Esophagus squamous epithelium (tissue), 4 donors: ENCODE results near the gene FFAR4.

- PRO-cap = no peak
- RAMPAGE, long total RNA, 4 experiments = start-site peak on the minus strand in 1 of 4 experiments, at chr10:92192494-92192632 at its widest, 6 reads per replicate
Observed at GRCh38 chr10:92192169-92192847, 98.6 kb downstream of the CPEB3 start.

DNA sequence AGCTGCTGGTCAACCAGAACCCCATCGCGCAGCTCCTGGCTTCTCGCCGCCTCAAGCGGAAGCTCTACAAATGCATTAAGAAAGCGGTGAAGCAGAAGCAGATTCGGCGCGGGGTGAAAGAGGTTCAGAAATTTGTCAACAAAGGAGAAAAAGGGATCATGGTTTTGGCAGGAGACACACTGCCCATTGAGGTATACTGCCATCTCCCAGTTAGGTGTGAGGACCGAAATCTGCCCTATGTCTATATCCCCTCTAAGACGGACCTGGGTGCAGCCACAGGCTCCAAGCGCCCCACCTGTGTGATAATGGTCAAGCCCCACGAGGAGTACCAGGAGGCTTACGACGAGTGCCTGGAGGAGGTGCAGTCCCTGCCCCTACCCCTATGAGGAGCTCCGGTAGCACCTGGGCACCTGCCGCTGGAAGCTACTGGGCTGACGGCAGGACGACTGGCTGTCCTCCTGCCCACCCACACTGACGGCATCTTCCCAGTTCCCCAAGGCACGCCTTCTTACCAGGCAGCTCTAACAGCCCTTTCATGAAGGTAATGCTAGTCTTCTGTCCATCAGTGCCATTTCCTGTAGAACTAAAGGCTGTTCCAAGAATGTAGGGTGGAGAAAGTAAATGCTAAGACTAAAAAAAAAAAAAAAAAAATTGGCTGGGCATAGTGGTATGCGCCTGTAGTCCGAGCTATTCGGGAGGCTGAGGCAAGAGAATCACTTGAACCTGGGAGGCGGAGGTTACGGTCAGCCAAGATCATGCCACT is 74.3 kb downstream of the CPEB3 start:
- PRO-cap = no peak
- RAMPAGE, long total RNA, 4 experiments = no peak in any of the 4 experiments

GRCh38 chr10:92573024-92573604 is 779 bp downstream of the IDE start:
- PRO-cap = unidirectional peak, plus-strand start at chr10:92573171; unidirectional peak, plus-strand start at chr10:92573253; unidirectional peak, plus-strand start at chr10:92573449
- RAMPAGE, long total RNA, 4 experiments = no peak in any of the 4 experiments

DNA sequence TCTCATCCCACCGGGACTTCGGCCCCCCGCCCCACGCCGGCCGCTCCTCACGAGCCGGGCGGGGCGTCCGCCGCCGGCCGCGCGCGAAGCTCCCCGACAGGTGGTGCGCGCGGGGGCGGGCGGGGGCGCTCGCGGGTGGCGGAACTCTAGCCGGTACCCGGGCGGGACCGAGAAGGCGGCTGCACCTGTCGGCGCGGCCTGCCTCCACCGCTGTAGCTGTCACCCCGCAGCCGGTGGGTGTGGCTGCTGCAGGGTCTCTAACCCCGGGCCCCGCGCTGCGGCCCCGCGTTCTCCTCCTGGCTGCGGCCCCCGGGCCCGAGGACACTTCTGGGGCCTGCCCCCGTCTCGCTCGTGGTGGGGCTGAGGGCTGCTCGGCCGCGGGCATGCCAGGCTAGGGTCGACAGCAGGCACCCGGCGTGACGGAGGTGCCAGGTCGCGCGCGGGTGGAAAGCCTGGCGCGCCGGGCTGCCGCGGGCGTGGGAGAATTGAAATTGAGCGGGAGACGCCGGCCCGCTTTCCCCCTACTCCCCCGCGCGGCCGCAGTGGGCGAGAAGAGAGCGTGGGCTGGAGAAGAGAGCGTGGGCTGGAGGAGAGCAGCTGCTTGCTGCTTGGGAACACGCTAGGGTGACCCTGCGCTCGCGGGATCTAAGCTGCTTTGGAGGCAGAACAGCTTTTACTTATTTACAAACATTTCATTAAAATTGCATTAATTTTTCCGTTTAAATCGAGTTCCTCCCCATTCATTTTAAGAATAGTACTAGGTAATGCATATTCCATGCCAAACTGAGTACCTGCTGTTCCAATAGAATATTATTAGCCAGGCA is 534 bp downstream of the EXOC6 start:
- PRO-cap = bidirectional peak, plus-strand start at position 156 of the sequence, minus-strand start at position 95 of the sequence
- RAMPAGE, long total RNA, 4 experiments = no peak in any of the 4 experiments

DNA sequence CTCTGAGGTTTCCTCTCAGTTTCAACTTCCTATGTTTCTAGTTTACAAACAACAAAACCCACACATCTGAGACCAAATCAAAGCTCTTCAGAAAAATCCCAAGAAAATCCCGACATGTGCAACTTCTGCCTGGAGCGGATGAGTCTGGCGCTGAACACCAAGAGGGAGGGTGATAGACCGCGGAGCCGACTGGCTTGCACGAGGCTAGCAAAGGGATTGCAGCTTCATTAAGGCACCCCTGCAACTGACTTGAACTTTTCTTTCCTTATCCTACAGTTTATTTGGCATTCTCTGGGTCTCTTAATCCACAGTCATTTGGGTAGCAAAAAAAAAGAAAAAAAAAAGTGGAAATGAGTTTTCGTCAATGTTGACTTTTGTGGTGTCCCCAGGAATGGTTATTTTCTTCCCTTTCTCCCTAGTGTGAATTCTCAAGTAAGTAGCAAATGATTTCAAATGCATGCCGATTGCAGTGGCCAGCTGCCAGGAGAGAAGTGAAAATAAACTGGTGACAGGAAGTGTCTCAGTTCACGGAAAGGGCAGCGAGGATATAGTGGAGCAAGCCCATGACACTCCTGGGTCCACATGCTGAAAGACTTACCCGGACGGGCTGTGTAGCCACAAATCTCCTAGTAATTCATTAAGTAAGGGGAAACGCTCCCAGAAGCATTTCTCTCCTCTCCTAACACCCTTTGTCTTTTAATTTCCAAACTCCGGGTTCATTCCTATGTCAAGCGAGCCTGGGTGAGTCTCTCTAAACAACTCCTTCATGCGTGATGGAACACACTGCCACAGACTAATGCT is 125.3 kb downstream of the CYP26A1 start:
- PRO-cap = no peak
- RAMPAGE, long total RNA, 4 experiments = no peak in any of the 4 experiments

DNA sequence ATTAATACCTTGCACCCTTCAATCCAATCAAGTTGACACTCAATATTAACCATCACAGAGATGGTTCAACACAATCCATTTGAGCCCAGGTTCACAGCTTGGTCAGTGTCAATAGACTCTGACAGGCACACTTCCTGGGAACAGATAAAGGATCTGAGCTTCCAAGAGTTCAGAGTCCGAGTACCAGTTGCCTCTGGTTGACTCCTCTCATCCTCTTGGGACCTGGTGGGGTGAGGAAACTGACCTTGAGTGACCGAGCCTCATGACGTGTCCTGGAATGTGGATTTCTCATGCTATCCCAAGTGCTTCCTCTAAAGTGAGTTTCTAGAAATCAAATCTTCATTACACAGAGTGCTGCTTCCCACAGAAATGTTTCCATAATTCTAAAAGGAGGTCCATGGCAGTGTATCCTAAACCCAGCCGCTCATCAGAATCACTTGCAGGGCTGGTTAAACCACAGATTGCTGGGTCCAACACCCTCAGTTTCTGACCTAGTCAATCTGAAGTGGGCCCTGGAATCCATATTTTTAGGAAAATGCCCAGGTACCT is 162.1 kb downstream of the CYP26A1 start:
- PRO-cap = no peak
- RAMPAGE, long total RNA, 4 experiments = no peak in any of the 4 experiments

- PRO-cap = no peak
- RAMPAGE, long total RNA, 4 experiments = no peak in any of the 4 experiments
Observed at GRCh38 chr10:93258451-93258715, 184.7 kb downstream of the CYP26A1 start.

DNA sequence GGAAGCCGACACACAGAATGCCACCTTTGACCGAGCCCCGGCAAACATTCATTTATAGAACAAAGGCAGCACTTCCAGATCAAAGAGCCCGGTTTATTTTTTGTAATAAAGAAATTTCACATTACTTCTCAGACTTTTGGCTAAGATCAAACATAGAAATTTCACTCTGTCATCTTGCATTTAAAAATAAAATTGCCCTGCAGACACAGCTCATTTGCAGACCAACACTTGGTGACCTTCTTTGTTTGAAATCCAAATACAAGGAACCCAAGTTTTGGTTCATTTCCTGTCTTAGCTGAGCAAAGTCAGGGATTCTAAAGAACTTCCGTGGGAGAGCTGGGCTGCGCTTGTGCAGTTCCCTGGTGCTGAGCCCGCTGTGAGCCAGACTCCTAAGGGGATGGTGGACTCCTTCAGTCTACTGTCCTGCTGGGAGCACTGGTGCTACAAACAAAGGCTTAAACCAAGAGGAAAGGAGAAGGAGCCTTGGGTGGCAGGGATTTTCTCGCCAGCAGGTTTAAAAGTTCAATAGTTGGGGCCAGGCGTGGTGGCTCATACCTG is 60.1 kb downstream of the MYOF start:
- PRO-cap = no peak
- RAMPAGE, long total RNA, 4 experiments = no peak in any of the 4 experiments

DNA sequence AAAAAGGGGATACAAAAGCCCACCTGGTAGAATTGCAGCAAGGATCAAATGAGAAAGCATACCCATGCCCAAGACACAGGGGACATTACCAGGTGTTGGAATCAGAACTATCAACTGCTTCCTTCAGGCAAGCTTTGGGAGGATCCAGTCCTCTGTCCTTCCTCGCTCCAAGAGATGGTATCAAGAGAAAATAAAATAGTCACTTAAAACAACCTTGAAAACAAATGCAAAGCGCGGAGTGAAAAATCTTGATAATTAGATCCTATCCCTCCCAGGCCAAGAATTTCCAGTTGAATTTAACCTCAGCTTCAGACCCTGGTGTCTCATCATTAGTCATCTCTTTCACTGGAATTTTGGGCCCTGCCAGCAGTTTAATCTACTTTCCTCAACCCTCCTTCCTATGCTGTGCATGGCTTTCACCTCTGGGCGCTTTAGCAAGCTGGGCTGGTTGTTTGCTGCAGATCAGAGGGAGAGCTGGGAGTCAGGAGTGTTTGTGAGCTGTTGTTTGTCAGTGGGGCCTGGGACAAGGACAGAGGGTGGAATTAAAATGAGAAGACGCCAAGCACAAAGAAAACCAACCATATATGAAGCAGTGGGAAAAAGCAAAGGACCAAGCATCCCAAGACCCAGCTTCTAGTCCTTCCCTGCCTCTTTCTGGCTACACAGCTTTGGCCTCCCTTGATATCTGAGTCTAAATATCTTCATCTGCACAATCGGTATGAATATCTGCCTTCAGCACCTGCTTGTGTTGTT is 13.6 kb downstream of the MYOF start:
- PRO-cap = bidirectional peak, plus-strand start at position 401 of the sequence, minus-strand start at position 347 of the sequence
- RAMPAGE, long total RNA, 4 experiments = no peak in any of the 4 experiments

- PRO-cap = no peak
- RAMPAGE, long total RNA, 4 experiments = no peak in any of the 4 experiments
Observed at GRCh38 chr10:93566440-93567280, at the start of gene FFAR4. Gene FFAR4 (plus strand): TSS chr10:93566665.

DNA sequence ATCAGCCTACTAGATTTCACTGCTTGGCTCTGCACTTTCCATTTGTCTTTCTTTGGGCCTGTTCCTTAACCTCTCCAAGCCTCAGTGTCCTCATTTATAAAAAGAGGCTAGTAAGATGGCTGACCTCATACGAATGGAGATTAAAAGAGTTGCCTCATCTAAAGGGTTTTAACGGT is 679 bp downstream of the FRA10AC1 start:
- PRO-cap = no peak
- RAMPAGE, long total RNA, 4 experiments = no peak in any of the 4 experiments

DNA sequence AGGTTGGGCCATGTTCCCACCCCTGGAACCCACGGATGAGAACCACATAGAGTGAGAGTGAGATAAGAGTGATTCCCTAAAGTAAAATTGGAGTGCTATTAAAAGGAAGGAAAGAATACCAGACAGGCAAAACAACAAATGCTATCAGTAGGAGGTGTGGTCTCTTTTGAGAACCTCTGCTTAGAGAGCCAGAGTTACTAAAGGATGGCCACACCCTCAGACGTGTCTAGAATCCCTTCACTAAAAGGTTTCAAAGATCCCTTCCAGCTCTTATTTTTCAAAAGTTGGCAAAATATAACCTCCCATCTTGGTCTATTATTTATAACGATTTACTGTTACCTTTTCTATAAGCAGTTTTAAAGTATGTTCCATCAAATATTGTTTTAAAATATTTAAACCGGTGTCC is 49.3 kb downstream of the LGI1 start:
- PRO-cap = no peak
- RAMPAGE, long total RNA, 4 experiments = no peak in any of the 4 experiments

GRCh38 chr10:93845766-93846171 is 48.0 kb upstream of the SLC35G1 start:
- PRO-cap = no peak
- RAMPAGE, long total RNA, 4 experiments = no peak in any of the 4 experiments

DNA sequence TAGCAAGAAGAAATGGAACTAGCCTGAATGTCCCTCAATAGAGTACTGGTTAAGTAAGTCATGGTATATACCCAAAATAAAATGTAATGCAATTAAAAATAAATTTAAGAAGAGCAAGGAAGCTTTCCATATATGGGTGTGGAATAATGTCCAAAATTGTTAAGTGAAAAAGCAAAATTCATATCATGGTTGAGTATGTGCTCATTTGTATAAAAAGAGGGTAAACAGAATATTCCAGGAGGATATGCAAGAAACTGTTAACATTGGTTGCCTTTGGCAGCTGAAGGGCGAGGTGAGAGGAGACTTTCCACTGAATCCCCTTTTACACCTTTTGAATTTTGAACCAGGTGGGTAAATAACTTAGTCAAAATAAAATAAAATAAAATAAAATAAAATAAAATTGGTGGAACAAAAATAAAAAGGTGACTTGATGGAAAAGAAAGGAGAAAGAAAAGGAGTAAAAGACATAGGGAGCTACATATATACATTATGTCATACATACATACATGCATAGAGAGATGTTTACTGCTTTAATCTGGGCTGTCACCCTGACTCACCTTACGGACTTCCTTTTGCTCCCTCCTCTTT is 13.7 kb downstream of the SLC35G1 start:
- PRO-cap = no peak
- RAMPAGE, long total RNA, 4 experiments = no peak in any of the 4 experiments

- PRO-cap = no peak
- RAMPAGE, long total RNA, 4 experiments = no peak in any of the 4 experiments
Observed at GRCh38 chr10:94000501-94000969, 6.8 kb downstream of the PLCE1 start.

GRCh38 chr10:94361485-94361934 is 1.2 kb downstream of the NOC3L start:
- PRO-cap = no peak
- RAMPAGE, long total RNA, 4 experiments = no peak in any of the 4 experiments

GRCh38 chr10:94495596-94495953 is 50.0 kb upstream of the HELLS start:
- PRO-cap = no peak
- RAMPAGE, long total RNA, 4 experiments = no peak in any of the 4 experiments

- PRO-cap = no peak
- RAMPAGE, long total RNA, 4 experiments = no peak in any of the 4 experiments
Observed at GRCh38 chr10:94941629-94942322, 3.3 kb downstream of the CYP2C9 start.

- PRO-cap = unidirectional peak, minus-strand start at chr10:95275768; bidirectional peak, plus-strand start at chr10:95276164, minus-strand start at chr10:95275853
- RAMPAGE, long total RNA, 4 experiments = no peak in any of the 4 experiments
Observed at GRCh38 chr10:95275519-95275945, 15.3 kb downstream of the PDLIM1 start.

GRCh38 chr10:95276272-95276564 is 14.6 kb downstream of the PDLIM1 start:
- PRO-cap = no peak
- RAMPAGE, long total RNA, 4 experiments = no peak in any of the 4 experiments